Trachea (tissue), 1 donor: ENCODE measurements around a stretch of chr1.

GRCh38 chr1:207821584-207822111 lies 69.8 kb downstream of the CD46 start:
- PRO-cap: bidirectional peak, plus-strand start at chr1:207821904, minus-strand start at chr1:207821768

DNA sequence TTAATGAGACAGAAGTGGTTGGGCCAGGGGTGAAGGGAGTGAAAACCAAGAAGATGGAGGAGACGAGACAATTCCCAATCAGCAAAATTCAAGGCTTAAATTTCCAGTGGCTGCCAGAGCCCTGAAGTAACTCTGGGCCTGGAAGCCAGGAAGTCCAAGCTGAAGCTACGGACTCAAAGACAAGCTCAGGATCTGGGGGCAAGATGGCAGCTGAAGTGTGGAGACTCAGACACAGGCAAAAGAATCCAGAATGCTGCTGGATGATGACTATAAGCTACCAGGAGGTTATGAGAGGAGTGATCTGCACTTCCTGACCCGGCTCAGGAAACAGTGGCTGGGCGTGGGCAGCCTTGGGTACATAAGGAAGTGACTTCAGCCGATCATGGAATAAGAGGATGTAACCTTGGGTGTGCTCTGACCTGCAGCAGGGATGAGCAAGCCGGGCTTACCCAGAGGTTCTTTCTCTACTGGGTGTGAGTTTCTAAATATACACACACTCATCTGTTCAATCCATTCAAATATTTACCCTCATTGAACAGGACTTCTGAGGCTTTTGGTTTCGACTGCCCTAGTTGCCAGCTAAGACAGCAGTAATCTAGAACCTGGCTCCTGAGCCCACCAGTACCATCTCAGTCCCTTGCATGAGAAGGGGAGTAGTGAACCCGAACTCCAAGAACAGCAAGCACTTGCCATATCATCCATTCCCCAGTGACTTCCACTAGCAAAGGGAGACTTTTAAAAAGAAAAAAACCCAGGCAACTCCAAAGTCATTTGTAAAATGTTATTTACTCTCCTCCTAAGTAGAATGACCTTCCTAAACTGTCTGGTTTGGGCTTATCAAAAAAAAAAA lies 62.6 kb downstream of the CD34 start:
- PRO-cap: unidirectional peak, plus-strand start at position 417 of the sequence

- PRO-cap: no peak
These were observed 41.1 kb downstream of the CD34 start for GRCh38 chr1:207869758-207870201.

GRCh38 chr1:207882787-207883464 lies 28.0 kb downstream of the CD34 start:
- PRO-cap: no peak

DNA sequence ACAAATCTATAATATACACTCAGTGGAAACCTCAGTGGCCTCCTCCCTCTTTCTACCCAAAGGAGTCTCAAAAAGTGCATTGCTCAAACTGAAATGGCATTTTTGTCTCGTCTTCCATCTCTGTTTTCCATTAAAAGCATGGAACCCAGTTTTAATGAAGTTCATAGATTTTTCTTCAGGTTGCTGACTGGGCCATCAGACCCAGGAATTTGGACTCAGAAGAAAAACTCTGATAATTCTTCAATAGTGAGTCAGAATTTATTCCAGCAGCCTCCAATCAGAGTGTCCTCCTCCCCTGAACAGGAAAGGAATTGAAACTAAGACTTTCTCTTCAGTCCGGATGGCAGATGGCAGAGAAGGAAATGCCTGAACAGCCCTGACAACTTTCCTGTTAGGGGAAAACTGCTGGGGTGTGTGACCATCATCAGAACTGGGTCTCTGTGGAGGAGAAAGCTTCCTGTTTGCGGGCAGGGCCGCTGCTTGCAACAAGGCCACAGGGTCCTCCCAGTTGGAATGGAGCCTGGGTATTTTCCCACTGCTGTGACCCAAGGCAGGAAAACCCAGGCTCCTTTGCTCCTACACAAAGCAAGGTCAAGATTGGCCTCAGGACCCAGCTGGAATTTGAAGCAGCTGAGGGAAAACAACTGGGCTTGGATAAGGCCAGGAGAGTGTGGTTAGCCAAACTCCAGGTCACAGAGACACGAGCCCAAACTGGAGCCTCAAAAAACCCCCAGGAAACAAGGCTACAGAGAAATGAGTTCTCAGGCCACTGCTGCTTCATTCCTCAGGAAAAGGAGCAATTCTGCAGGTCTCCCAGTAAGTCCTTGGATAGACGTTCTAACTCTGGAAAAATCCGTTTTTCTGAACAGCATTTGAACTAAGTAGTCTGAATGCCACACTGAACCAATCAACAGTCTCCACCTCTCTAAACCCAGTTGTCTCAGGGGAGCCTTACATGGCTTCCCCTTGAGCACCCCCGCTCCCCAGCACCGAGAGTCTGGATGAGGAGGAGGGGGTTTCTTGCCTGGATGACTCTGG lies 20.6 kb downstream of the CD34 start:
- PRO-cap: bidirectional peak, plus-strand start at position 334 of the sequence, minus-strand start at position 303 of the sequence; unidirectional peak, plus-strand start at position 748 of the sequence

DNA sequence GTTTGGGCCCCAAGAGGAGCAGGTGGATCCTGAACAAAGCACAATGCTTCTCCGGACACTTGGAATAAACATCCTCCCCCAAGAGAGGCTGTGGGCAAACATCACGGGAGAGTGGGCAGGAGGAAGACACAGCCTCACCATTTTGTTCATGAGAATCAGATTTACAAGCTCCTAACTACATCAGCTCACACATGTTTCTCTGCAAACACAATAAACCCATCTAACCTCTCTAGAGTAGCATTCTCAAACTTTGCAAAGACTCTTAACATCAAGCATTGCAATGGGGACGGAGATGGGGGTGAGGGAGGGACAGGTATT lies 18.0 kb downstream of the CD34 start:
- PRO-cap: no peak

DNA sequence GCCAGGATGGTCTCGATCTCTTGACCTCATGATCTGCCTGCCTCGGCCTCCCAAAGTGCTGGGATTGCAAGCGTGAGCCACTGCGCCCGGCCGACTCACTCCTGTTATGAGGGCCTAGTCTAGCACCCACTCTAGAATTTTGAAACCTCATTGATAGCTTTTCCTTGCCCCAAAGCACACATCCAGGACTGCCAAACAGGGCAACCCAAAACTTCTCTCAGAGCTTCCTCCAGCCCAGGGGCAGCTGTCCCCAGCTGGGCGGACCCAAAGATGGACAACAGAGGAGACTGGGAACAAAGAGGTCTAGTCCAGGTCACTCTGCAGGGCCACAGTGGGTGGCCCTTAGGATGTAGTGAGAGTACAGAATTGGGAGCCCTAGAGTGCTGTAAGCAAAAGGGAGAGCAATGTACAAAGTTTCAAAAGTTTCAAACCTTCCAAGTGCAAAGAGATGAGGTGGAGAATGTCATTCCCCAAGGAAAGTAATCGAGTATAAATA lies 1.3 kb downstream of the CD34 start:
- PRO-cap: no peak

GRCh38 chr1:207922656-207922963 lies 11.7 kb upstream of the CD34 start:
- PRO-cap: no peak

DNA sequence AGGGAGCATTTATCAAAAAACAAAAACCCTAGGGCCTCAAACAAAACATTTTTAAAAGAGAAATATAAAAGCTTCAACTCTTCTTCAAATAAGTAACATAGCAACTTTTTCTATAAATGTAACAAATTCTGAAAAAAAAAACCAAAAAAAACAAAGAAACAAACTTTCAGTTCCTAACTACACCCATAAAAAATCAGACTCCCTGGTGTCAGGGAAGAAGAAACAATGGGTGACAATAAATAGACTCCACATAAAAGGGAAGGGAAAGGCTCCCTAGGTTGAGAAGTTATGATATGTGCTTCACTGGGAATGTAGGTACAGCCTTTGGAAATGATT lies 50.7 kb upstream of the CD34 start:
- PRO-cap: no peak

DNA sequence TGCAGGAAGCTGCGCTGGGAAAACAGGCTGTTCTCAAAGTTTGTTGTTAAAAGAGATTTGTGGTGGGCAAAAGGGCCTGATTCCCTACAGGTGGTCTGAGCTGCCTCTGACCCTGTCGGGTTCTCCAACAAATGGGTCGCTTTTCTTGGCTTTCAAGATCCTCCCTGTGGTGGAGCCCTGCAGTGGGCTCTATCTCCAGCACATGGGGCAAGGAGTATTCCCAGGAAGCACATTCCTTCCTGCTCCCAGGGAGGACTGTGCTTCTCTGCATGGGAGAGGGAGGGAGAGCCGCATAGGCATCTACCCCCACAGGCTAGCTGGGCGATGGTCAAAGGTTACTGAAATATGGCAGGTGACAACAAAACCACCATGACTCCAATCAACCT lies 85.5 kb downstream of the PLXNA2 start:
- PRO-cap: no peak

GRCh38 chr1:208203878-208204090 lies 40.4 kb downstream of the PLXNA2 start:
- PRO-cap: no peak

DNA sequence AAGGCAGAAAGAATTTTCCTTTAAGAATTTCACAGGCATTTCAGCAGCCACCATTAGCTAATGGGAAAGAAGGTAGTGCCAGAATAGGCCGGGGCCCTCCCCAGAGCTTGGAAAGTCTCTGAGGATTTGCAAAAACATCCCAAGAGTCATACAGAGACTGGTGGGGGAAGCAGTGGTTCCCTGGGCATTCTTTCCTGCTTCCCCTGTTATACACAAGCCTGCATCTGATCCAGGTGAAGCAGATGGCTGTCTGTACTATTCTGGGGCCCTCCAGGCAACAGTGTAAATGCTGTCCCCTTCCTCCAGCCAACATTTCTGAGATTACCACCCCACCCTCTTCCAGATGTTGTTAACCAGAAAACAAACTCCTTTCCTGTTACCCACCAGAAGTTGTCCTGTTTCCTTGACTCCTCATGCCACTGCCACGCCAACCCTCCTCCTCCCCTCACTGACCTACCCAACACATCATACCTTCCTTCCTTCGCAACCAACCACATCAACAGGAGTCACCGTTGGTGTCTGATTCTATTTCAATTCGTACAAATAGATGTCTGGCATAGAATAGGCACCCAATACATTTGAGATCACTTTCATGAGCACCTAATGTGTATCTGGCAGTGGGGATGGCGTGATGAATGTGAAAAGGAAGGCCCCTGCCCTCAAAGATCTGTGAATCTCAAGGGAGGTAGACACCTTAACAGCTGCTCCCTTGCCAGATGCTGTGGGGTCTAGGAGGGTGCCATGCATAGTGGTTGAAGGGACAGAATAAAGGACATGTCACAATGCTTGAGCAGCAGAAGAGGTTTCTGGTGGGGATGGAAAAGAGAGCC lies 39.9 kb downstream of the PLXNA2 start:
- PRO-cap: no peak

DNA sequence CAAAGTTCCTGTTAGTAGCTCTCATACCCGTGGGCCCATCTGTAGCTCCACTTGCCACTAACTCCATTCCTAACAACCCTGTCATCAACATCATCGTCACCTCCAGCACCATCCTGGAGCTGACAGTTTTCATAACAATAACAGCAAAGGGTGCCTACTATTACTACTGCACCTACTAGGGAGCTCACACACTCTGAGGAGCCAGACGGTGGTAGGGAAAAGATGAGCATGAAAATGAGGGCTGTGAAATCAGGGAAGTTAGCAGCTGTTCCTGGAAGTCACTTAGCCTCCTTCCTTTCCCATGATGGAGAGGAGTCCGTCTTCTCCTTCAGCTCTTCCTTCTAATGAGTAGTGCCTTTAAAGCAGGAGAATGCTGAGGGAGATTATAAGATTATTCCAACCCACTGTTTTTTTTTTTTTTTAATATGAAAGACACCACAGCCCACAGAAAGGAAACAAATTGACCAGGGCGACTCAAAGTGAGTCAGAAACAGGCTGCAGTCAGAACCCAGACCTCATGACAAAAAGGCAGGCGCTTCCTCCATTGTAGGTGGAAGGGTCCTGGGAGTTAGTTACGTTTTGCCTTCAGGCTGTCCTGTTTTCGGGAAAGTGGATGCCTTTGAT lies 21.2 kb downstream of the PLXNA2 start:
- PRO-cap: no peak

DNA sequence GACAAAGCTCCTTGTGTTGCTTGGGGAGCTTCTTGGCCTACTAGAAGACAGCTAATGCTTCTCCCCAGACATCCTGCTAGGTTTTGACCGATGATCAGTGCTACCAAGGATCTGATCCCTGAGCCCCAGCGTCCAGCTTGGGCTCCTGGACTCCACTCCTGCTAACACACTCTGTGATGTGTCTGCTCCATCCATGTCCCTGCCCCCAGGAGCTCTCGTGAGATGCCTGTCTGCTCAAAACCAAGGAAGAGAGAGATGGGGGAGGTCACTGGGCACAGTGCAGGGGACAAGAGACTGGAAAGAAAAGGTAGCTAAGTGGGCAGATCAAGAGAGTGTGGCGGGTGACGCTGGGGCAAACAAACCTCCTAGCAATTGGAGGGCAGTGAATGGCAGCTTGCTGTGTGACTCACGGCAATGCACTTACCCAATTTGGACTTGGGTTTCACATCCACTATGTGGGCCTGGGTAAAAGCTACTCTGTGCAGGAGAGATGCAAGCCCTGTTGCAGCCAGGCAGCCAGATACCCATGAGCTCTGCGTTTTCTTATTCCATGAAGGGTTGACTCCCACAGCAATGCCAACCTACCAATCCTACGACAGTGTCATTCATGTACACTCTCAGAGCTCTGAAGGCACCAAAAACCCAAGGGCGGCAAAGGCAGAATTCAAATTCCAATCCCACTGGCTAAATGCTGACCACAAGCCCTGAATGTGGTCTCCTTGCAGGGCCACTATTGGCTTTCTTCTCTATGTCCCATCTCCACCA lies 9.5 kb downstream of the PLXNA2 start:
- PRO-cap: no peak

- PRO-cap: no peak
These were observed 3.6 kb downstream of the PLXNA2 start for GRCh38 chr1:208240488-208241029.

DNA sequence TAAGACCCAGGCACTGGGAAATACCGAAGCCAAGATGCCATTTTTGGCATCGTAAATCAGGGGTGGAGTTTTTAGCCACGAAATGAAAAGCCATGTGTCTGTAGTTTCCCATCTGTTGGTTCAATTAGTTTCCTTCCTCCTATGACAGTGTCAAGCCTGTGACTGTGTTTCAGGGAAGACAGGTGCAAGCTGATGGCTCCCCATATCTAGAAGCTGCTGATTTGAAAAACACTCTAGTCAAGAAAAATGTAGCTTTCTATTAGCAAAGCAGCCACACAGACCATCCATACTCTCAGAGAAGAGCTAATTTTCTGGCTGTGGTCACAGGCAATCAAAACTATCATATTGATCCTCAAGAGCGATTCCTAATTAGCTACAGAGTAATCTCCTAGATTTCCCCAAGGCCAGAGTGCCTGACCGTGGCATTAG lies 480.3 kb upstream of the CAMK1G start:
- PRO-cap: no peak

GRCh38 chr1:209383849-209384480 lies 199.5 kb upstream of the CAMK1G start:
- PRO-cap: no peak

GRCh38 chr1:209429910-209430548 lies 153.5 kb upstream of the CAMK1G start:
- PRO-cap: no peak

GRCh38 chr1:209528005-209528632 lies 55.4 kb upstream of the CAMK1G start:
- PRO-cap: no peak

DNA sequence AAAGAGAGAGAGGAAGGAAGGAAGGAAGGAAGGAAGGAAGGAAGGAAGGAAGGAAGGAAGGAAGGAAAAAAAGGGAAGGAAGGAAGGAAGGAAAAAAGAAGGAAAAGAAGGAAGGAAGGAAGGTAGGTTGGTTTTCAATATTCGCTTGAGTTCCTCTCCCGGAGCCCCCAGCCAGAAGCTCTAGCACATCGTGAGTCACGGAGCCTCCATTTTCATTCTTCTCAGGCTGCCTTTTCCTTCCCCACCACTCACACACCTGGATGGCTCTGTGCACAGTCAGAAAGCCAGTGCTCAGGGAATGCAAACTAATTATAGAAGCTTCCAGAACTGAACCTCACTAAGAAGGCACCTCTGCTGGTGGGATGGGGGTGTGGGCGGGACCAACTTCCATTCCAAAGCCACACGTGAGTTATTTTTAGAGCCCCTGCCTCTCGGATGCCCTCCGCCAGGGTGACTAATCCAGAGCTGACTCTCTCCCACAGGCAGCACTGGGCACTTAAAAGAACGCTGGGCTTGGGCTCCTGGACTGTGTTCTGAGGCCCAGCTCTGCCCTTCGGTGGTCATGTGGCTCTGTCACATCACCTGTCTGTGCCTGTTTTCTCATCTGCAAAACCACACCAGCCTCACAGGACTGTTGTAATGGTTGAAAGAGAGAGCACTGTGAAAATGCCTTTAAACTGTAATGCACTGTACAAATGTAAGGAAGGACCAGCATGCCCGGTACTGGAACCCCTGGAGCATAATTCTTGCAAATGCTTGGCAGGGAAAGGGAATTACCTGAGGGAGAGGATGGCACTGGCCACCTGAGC lies 27.1 kb downstream of the LAMB3 start:
- PRO-cap: no peak